Mesenteric fat pad (tissue), 1 donor: ENCODE results near the gene MCM5.

DNA sequence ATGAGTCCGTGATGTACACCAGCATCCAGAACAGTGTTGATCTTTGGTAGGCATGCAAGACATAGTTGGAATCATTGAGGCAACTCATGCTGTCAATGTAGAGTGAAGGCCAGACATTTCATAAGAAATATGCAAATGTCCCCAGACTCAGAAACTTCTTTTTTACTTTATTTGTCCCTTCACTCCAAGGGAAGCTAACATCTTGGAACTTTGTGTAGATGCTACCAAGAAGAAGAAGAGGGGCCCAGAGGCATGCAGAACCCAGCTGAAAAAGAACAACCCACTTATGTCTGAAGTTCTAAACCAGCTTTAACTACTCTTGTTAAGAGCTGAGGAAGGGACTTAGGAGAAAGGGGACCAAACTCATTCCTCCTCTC, 51.8 kb downstream of the TIMP3 start:
- PRO-cap, result no peak

- PRO-cap, result no peak
These were observed 59.0 kb downstream of the TIMP3 start for GRCh38 chr22:32860547-32860935.

DNA sequence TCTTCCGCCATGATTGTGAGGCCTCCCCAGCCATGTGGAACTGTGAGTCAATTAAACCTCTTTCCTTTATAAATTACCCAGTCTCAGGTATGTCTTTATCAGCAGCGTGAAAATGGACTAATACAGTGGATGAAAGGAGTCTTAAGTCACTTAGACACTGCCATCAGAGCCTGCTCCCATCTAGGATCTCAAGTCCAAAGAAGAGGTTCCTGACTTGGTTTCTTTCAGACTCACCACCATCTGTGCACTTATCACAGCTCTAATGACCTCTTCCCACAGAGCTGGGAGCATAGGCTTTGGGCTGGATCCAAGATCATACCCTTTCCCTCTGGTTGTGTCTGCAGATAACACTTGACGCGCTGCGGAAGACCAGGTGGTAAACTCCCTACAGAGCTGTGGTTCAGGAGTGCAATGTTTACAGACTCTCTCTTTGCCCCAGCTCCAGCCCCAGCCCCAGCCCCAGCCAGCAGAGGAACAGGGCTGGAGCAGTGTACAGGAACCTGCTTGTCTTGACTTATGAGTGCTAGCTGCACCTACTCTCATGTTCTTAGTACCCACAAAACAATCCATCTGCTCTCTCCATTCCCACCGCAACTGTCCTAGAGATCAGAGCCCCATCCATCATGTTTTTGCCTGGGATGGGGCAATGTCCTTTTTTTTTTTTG, 274.3 kb upstream of the SYN3 start:
- PRO-cap, result no peak

DNA sequence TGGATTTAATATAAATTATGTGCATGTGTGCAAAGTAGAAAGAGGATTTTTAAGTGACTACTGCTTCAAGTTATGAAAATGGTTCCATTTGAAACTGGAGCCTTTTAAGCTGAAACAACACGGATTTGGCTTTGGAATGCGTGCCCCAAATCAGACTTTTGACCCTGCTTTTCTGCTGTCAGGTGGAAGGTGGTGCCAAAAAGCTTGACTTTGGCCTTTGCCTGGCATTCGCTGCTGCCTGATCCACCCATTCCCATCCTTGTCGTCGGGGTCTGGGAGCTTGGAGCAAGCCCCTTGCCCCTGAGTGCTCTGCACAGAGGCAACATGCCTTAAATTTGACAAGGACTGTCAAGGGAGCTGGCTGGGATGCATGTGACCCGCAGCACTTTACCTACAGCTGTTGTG, 335.2 kb upstream of the SYN3 start:
- PRO-cap, result no peak

DNA sequence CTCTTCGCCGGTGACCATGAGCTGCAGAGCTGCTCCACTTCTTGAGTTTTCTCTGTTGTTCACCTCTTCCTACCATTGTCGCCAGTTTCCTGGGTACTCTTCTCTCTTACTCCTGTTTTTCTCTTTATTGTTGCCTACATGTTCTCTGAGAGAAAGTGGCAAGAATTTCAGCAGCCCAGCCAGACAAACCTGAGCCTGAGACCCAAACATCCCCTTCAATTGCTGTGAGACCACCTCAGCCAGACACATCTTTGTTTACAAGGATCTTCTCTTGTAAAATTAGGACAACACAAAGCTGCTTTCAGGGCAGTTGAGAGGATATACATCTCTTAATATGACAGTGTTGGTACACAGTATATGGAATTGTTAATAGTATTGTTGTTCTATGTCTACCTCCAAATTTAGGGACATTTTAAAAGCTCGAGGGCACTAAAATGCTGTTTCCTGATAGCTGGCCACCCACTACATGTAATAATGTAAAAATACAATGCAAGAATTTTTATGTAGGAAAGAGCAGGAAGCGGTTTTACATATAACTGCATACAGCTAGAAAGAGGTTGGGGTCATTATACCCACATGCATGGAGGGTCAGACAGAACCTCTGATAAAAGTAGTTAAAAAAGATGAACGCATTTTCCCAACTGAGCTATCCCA, 429.3 kb downstream of the LARGE1 start:
- PRO-cap, result no peak

DNA sequence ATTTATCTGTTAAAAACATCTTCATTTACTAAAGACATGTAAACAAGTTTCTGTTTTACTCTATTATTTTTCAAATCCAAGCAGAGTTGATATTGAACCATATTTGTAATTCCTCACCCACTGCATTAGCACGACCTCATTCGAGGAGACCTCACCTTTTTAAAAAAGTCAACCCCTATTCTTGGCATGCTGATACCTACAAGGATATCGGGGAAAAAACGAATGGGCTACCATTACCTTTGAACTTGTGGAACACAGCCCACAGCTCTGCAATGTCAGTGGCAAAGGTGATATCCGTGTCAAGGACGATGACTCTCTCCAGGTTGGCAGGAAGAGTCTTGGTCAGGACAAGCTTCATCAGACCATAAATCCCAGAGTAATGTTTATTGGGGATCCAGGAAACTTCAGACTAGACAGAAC, 355.7 kb downstream of the LARGE1 start:
- PRO-cap, result no peak

- PRO-cap, result no peak
These were observed 306.0 kb downstream of the LARGE1 start for GRCh38 chr22:33614264-33614706.

- PRO-cap, result no peak
These were observed 195.6 kb downstream of the LARGE1 start for GRCh38 chr22:33724633-33725106.

DNA sequence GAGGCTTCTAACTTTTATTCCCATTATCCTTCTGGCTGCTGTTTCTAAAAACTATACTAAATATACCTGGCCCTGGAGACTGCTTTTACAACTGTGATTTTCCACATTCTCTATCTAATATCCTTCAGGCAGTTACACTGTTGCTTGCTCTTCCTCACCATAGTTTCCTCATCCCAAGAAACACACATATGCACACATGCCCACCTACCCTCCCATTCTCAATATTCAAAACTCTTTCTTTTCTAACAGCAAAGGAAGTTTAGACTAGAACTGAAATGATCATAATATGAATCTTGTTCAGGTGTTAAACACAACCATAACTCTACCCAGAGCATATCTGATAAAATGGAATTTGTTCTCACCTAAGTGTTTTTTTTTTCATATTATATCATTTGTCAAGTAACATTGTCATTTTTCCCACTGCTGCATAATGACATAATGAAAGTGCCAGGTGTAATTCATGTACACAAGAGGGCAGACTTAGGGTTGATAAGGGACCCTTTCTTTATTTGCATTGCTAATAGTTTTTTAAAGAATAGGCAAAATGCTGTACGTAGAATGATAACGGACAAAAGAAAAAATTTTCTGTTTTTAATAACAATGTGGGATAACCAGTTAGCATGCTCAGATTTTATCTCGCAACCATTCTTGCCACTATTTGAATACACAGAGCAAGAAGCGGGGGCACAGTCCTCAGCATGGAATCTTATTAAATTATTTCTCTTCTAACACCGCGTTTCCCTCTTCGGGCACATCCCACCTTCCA, 5.0 kb downstream of the LARGE1 start:
- PRO-cap, result no peak

DNA sequence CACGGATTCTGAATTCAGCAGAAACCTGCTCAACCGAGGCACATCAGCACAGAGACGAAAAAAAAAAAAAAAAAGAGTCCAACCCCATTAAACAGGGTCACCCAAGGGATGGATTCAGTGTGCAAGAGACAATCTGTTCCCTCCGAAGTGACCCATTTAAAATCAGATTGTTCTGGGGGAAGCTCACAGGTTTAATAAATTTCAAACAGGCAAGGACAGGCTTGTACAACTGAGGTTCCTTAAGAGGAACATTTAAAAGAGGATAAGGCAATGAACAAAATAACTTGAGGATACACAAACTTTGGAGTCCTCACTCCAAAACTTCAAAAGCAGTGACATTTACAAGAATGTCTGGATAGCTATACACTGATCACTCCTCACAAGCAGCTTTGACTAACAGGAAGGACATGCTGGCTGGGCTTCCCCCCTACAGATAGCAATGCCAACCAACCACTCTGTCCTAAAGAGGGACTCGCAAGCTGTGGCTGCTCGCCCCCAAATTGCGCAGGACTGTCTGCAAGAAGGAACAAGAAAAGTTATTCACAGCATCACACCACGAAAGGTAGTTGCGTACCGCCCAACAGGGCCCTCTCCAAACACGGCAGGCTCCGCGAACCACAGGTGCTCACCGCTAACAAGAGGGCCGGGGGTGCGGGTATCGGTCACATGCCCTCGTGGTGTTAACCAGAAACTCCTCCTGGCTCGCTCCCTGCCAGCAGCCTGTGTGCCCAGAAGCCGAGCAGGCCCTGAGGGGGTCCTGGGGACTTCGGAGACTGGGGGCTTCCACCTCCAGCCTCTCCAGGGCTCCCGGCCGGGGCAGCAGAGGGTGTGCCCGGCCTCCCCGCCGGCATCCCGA, 1.0 kb downstream of the LARGE1 start:
- PRO-cap, result no peak

GRCh38 chr22:34932007-34932377, 134.0 kb upstream of the ISX start:
- PRO-cap, result no peak

DNA sequence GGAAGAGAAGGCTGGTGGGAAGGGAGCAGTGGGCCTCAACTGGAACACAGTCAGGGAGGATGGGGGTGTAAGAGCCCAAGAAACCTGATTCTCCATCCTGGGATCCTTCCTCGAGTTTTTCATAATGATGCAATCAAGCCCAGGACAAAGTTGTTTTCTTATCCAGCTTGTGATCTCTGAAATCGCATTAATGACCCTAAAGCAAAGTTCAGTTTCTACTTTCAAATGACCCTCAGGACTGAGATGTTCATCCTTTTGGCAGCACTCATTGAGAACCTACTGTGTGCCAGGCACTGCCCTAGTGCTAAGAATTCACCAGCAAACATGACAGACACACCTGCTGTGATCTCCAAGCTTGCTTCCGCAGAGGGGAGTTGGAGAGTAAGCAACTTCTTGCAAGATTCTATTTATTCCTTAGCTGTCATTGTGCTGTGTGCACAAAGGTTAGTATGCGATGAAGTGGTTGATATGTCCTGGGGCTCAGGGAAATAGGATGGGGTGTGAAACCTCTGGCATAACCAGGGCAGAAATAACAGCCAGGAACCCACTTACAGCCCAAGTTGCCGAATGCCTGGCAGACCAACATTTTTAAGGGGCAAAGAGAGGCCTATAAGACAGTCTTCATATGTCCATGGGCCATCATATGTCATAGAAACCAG, 45.4 kb downstream of the ISX start:
- PRO-cap, result no peak

GRCh38 chr22:35116597-35117154, 50.7 kb downstream of the ISX start:
- PRO-cap, result no peak

DNA sequence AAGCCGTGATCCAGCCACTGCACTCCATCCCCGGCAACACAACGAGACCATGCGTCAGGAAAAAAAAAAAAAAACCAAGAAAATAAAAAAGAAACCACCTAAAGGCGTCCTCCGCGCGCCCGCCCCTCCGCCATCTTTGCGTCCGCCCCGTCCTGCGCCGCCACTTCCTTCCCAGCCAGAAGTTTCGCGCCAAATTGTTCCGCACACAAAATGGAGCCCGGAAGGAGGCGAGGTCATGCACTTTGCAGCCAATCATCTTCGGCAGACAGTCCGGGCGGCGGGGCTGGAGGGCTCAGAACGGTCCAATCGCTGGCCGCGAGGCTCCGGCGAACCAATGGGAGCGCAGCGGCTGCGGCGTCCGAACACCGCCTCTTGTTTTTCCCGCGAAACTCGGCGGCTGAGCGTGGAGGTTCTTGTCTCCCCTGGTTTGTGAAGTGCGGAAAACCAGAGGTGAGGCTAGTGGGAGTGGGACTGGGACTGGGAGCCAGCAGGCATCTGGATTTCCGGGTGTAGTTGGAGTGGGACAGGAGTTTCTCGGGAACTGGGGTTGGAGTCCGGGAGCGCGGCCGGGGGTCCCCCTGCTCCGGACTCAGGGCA, at the start of gene MCM5:
TSS of gene MCM5 (plus strand) at position 382 of the 597 bp plus-strand sequence.
- PRO-cap, result unidirectional peak, minus-strand start at position 170 of the sequence

DNA sequence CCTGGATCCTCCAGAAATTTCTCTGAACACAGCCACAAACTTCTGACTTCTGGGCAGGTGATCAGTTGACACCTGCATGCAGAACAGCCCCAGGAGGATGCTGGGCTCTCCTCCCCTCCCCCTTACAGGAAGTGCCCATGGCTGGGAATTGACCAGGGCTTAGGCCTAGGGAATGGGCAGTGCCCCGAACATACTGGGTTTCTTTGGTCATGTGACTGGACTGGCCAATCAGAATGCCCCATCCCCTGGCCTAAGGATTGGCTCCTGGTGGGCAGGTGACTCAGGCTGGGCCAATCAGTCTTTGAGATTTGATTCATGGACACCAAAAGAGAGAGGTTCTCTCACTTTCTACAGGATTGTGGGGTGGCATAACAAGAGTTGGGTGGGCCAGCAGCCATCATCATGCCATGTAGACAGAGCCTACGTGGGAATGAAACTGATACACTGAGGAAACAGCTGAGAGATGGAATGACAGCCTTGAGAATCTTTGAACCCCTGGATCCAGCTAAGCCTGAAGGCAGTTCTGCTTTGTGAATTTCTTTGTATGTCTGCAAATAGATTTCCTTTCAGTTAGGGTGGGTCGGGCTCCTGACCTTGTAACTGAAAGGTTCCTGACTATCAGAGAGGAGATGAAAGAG, 37.2 kb downstream of the MCM5 start:
- PRO-cap, result no peak

GRCh38 chr22:35447921-35448503, 48.1 kb downstream of the MCM5 start:
- PRO-cap, result no peak

DNA sequence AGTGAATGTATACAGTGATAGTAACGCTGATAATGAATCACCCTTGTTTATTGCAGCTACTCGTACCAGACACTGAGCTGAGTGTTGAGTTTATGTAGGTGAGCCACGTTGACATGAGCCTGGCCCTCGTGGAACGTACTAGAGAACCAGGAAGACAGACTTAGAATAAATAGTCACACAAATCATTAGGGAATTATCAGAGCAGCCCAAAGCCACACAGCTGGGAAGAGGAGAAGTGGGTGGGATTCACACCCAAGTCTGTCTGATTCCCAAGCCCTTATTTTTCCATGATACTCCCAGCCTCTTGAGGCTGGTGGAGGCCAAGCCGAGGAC, 34.8 kb downstream of the MB start:
- PRO-cap, result no peak

- PRO-cap, result no peak
These were observed 30.4 kb downstream of the MB start for GRCh38 chr22:35586779-35587178.

DNA sequence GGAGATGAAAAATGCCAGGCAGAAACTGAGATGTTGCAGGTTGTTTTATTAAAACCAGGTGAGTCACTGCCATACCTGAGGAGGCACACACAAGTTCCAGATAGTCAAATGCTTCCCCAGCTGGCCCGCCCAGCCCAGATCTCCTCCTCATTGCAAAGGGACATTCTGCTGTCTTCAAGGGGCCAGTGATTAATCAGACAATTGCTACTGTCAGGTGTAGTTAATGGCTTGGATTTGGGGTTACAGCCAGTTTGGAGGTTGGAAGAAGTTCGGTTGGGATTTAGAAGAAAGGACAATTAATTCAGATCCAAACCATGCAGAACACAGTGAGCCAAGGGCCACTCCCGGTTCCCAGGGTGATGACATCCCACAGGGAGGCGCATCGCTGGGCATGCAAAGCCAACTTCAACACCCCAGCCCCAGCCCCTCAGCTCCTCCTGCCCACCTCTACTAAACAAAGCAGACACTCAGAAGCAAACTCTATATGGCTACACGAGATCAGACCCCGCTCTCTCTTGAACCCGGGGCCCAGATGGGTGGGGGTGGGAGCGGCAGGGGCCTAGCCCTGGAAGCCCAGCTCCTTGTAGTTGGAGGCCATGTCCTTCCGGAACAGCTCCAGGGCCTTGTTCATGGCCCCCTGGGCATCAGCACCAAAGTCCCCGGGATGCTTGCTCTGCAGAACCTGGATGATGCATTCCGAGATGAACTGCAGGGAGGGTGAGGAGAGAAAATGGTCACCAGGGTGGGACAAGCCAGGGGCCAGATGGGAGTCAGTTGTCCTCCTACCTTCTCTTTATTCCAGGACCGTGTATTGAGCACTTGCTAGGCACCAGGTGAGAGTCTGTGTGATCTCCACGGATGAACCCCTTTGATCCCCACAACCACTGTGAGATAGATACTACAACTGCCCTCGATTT, 10.1 kb downstream of the MB start:
- PRO-cap, result no peak

- PRO-cap, result no peak
These were observed 49.2 kb downstream of the APOL5 start for GRCh38 chr22:35766719-35767369.